PFSK-1 (cell line): ENCODE data around the genes TMEM179 and AKT1.

- RRBS, result no CpG with 5 or more reads among the region's 20 CpGs
Measured at GRCh38 chr14:103336227-103336920, 2.3 kb downstream of the EIF5 start.

DNA sequence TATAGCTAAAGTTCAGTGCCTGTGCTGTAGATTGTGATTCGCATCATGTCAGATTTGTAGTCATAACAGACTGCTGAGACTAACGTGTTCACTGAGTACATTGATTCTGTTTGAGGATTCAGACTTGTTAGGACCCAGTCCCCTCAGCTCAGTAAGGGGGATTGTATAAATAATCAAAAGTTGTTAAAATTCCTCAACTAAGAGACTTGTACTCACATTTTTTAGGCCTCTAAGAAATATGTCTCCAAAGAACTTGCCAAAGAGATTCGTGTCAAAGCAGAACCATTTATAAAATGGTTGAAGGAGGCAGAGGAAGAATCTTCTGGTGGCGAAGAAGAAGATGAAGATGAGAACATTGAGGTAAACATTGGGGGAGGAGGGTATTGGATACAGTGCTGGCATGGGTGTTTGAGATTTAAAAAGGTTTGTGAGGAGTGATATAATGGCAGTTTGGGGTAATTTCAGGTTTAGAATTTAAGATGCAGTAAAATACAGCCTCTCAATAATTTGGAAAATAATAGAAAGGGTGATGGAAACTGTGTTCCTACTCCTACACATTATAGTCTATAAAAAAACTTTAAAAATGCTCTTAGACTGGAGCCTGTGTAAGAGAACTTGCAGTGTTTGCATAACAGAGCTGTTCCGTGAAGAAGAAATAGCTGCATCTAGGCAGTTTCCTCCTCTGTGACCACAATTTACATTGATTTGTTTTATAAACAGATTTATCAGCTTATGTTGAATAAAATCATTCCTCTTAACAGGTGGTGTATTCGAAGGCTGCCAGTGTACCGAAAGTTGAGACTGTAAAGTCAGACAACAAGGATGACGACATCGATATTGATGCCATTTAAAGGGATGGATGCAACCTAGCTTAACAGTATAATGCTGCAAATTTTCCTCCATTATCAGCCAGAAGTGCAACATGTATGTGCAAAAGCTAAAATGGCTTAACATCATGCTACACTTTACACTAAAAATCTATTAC, 6.5 kb downstream of the EIF5 start:
- RRBS, result no CpG with 5 or more reads among the region's 9 CpGs

DNA sequence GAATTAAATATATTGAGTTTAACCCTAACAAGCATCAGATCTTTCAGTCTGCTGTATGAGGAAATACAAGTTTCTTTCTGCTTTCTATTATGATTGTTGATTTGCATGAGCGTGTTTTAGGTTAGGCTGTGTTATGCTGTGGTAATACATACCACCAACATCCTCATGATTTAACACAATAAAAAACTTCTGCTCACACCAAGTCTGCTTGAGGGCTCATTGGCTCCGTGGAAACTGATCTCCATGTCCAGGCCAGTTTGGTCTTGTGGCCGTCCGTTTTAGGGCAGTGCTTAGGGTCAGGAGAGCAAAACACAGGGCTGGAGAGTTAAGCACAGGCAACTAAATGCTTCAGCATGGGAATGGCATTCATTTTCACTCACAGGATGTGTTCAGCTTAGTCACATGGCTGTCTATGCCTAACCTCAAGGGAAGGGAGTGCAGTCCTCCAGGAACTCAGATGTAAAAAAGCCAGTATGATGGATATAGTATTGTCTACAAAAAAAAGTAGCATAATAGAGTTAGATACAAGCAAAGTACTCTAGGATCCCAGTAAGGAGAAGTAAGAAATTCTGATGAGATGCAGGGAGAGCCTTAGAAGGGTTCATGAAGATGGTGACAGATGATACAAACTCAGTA, 16.2 kb downstream of the MARK3 start:
- RRBS, result no CpG with 5 or more reads among the region's 4 CpGs

- RRBS, result no CpG with 5 or more reads among the region's 5 CpGs
Measured at GRCh38 chr14:103484495-103484829, 38.2 kb downstream of the CKB start.

- RRBS, result no CpG with 5 or more reads among the region's 8 CpGs
Measured at GRCh38 chr14:103519092-103519604, 3.5 kb downstream of the CKB start.

GRCh38 chr14:103728419-103729184, 13.0 kb downstream of the ZFYVE21 start:
- RRBS, result no CpG with 5 or more reads among the region's 22 CpGs

GRCh38 chr14:103763597-103764158, 48.1 kb downstream of the ZFYVE21 start:
- RRBS, result no CpG with 5 or more reads among the region's 4 CpGs

- RRBS, result no CpG with 5 or more reads among the region's 4 CpGs
Measured at GRCh38 chr14:103778590-103778984, 63.0 kb downstream of the ZFYVE21 start.

GRCh38 chr14:103889613-103890273, 31.6 kb downstream of the ATP5MJ start:
- RRBS, result 90% methylated on average over 5 of the region's 26 CpGs

DNA sequence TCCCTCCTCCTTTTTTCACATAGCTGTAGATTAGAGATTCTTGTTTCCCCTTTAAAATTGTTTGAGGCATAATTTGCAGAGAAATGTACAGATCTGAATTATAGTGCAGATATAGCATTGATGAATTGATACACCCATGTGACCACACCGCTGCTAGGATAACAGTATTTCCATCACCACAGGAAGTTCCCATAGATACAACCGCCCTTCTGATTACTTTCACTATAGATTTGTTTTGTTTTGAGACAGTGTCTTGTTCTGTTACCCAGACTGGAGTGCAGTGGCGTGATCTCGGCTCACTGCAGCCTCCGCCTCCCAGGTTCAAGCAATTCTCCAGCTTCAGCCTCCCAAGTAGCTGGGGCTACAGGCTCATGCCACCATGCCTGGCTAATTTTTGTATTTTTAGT, 8.8 kb upstream of the ASPG start:
- RRBS, result no CpG with 5 or more reads among the region's 5 CpGs

DNA sequence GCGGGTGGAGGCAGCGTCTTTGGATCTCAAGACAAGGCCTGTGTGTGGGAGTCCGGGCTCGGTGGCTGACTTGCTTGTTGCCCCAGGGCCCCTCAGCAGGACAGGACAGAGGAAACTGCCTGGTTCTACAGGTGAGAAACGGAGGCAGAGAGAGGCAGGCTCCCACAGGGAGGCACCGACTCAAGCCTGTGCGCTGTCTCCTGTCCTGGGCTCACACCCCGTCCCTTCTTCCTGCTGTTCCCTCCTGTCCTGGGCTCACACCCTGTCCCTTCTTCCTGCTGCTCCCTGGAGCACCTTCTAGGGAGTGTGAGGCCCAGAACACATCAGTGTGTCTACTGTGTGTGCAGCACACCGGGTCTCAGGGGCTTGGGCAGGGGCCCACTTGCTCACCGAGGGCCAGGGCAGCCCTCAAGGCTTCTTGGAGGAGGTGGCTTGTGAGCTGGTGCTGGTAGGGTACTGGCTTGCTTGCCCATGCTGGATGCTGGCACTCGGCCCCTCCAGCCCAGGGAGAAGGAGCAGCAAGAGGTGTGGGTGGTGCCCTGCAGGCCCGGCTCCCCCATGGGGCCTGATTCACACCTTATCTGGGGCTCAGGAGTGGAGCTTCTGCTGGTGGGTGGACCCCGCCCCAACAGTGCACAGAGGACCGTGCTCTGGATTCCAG, 15.0 kb downstream of the ASPG start:
- RRBS, result no CpG with 5 or more reads among the region's 14 CpGs

DNA sequence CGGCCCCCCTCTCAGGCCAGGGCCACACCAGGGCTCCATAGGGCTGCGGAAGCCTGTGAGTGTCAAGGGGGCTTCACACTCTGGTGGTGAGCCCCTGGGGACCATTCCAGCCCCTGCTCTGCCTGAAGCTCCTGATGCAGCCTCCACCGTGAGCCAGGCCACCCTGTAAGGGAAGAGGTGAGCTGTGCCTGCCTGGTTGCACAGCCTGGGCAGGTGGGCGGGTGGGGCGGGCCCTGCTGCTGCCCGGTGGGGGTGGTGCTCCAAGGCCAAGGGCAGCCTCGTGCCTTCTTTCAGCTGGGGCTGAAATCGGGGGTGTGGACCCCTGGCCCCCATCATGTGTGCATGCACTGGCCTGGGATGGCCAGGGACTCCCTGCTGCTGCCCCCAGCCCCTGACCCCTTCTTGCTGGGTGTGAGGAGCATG, 25.2 kb upstream of the KIF26A start:
- RRBS, result no CpG with 5 or more reads among the region's 8 CpGs

DNA sequence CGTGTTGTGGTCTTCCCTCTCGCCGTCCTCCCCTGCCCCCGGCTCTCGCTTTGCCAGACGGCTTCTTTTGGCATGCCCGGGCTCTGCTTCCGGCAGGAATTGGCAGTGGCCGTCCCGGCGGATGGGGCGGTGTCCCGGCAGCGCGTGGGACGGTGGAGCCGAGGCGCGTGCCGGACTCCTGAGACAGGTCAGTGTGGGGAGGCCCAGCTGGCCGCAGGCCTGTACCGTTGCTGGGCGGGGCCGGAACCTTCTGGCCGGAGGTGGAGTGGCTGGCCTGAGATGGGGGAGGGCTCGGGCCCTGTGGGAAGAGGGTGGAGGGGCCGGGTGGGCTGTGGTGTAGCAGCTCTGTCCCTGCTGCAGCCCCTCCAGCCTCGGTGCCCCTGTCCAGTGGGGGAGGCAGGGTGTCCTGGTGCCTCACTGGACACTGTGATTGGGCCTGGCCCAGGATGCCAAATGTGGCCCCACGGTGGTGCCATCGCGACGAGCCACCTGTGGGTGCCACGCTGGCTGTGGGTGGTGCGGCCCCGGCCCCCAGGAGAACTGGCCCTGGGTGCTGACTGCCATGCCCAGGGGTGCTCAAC, 17.3 kb downstream of the KIF26A start:
- RRBS, result 94% methylated on average over 16 of the region's 35 CpGs

GRCh38 chr14:104293501-104294433, 155.4 kb downstream of the KIF26A start:
- RRBS, result 20% methylated on average over 3 of the region's 21 CpGs

- RRBS, result 34% methylated on average over 7 of the region's 69 CpGs
Measured at GRCh38 chr14:104460997-104461964, 118.3 kb upstream of the C14orf180 start.

DNA sequence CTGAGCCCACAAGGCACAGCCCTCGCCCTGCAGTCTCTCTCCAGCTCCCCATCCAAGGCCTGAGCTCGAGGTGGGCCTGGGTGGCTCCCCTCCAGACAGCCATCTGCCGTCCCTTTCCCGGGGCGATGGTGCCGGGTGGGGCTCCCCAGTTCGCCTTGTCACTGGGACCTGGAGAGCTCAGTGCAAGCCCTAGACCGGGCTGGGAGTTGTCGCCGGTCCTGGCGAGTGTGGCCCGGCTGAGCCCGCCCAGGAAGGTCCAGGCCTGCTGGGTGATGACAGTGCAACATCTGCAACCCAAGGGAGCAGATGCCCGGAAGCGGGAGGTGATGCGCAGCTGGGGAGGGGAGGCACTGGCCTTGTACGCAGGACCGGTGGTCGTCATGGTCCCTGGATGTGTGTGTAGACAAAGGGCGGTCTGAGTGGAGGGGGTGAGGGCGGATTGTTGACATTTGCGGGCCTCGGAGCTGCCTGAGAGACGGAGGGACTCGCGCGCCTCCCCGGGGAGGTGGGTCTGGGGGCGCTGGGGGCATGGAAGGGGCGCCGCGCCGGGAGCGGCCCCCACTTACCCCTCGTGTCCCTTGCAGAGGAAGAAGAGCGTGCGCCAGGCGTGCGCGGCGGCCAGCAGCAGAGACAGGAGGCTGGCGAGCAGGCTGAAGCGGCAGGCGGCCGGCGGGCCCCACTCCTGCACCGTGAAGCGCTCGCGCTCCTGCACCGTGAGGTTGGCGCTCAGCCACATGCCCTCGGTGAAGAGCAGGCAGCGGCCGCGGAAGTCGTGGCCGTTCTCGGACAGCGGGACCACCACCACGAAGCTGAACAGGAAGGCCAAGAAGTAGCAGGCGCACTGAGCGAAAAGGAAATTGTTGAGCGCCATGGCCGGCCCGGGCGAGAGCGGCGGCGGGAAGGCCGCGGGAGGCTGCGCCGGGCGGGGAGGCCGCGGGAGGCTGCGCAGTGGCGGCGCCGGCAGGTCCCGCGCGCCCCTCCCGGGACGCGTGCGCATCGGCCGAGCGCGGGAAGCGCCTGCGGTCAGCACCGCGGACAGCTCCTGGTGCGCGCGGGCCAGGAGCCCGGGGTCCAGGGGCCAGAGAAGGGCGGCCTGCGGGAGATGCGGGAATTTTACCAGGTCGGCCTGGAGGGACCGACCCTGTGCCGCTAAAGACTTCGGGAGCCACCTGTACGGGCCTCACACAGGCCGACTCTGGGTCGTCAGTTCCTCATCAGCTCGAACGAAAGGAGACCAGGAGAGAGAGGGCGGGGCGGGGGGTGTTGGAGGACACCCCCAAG, at the start of gene TMEM179:
TMEM179 (minus strand) TSS at position 902 of the 1,281 bp plus-strand sequence.
- RRBS, result 20% methylated on average over 46 of the region's 114 CpGs

- RRBS, result 8% methylated on average over 15 of the region's 58 CpGs
Measured at GRCh38 chr14:104649775-104650819, 39.3 kb upstream of the INF2 start.

DNA sequence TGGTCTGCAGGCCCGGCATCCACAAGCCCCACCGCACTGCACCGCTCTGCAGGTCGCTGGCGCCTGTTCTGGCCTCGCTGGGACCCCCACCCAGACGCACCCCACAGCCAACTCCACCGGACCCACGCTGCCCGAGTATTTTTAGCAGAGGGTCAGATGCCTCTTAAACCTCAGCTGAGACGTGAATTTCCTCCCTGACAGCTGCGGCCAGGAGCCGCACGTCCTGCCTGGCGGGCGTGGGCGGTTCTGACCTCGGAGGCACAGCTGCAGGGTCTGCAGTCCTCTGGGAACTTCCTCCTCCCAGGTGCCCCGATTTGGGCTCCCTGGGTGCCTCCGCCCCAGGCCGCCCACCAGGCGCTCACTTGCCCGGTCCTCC, 29.4 kb upstream of the INF2 start:
- RRBS, result 90% methylated on average over 5 of the region's 23 CpGs

GRCh38 chr14:104795048-104796215, at the start of gene AKT1:
Gene AKT1 (minus strand): TSS chr14:104795748.
- RRBS, result 3% methylated on average over 76 of the region's 166 CpGs

- RRBS, result no CpG with 5 or more reads among the region's 32 CpGs
Measured at GRCh38 chr14:104953394-104954600, 24.4 kb downstream of the AHNAK2 start.